Fibroblast of villous mesenchyme (primary cell): ENCODE measurements around a stretch of chr2.

GRCh38 chr2:63840001-63840752 lies 1.5 kb upstream of the UGP2 start:
- CAGE, long polyA plus RNA: no peak

DNA sequence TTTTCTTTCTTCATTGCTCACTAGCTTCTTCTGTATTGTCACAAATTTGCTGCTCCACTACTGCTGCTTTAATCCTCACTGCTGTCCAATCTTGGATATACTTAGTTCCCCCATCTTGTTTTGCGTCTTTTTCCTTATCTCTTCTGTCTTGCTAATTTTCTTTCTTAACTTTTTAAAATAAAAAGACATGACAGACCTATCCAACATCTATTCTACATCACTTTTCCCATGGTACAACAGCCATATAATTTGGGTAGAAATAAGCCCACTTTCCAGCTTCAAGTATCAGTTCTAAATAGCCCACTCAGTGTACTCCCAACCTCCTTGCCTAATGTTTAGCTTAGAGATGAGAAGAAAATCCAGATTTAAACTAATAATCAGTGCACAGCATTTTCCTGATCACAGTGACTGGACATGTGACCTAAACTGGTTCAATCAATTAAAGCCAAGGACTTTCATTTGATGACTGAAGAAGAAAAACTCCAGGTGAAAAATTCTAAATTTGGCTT lies 83.8 kb downstream of the VPS54 start:
- CAGE, long polyA plus RNA: no peak

DNA sequence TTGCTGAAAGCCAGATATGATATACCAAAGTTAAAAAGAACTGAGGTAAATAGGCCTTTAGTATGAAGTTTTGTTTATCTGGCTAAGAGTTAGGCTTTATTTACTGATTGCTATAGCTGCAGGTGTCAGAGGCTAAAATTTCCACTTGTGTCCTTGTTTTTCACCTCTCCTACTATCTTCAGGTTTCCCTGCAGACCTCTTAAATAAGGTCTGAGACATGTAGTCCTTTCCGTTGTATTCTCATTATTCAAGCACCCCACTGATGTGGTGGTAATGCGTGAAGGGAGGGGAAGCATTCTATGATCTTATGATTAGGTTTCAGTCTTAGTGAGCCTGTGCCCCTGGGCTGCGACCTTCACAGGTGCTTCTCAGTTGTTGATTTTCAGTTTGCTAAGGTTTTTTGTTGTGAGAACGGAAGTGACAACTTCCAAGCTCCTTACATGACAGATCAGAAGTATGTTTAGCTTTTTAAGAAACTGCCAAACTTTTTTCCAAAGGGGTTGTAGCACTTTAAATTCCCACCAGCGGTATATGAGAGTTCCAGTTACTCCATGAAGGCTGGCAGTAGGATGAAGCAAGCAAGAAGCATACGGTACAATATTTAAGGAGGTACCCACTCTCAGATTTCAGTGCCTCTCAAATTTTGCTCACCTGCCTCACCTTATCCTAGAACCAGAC lies 41.3 kb downstream of the VPS54 start:
- CAGE, long polyA plus RNA: no peak

- CAGE, long polyA plus RNA: no peak
Measured at GRCh38 chr2:64018102-64018513, 1.1 kb downstream of the VPS54 start.

- CAGE, long polyA plus RNA: no peak
Measured at GRCh38 chr2:64036421-64036796, 17.2 kb upstream of the VPS54 start.

GRCh38 chr2:64119237-64119963 lies 24.8 kb downstream of the PELI1 start:
- CAGE, long polyA plus RNA: no peak

DNA sequence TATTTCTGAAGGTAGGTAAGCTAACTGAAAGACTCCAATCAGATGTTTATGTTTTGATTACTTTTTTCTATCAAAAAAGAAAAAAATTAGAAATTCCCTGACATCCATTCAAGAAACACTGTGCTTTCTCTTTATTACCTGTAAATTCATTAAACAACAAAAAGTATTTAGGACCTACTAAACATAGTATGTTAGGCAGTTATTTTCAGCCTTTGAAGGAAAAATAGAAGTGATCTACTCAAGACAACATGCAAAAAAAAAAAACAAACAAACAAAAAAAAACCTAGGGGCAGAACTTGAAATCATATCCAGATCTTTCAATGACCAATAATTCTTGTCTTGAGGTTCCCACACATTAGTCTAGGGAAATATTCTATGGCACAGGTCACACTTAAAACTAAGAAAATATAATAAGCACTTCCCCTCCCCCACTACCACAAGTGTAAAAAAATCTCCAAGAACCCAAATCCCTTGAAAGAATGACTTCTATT lies 3.6 kb downstream of the PELI1 start:
- CAGE, long polyA plus RNA: no peak

DNA sequence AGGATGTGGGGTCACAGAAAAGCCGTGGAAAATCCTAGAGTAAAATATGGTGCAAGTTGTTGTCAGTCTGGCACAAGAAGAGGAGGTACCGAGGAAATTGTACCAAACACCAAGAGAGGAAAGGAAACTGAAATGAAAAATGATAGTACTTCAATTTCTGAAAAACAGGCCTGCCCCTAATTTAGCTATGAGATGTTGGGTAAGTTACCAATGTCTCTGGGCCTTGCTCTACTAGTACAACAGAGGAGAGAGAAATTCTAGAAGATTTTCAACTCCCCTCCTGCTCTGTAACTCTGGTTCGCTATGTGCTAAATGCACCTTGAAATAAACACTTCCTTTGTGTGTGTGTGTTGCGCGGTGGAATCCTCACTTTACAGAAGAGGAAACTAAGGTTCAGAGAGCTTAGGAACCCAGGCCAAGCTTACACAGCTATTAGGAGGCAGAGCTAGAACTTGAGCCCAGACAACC lies 78.9 kb upstream of the PELI1 start:
- CAGE, long polyA plus RNA: no peak

GRCh38 chr2:64267612-64268202 lies 123.5 kb upstream of the PELI1 start:
- CAGE, long polyA plus RNA: no peak

- CAGE, long polyA plus RNA: no peak
Measured at GRCh38 chr2:64331978-64332550, 121.9 kb upstream of the LGALSL start.

DNA sequence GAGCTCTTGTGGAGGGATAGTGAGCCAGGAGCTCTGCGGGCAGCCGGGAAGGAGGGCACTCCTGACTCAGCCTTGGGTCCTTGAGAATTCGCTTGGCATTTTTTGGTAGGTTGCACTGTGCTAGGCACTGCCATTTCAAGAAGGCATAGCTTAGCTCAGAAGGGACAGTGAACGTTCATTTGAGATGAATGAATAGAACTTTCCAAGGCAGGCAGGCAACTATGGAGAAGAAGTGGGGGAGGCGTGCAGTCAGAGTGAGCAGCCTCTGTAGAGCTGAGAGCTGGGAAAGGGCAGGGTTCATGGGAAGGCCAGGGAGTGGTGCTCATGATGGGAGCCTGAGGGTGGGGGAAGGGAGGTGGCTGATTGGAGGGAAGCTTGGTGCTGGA lies 47.7 kb upstream of the LGALSL start:
- CAGE, long polyA plus RNA: no peak

GRCh38 chr2:64456167-64456735 lies 2.3 kb downstream of the LGALSL start:
- CAGE, long polyA plus RNA: no peak

DNA sequence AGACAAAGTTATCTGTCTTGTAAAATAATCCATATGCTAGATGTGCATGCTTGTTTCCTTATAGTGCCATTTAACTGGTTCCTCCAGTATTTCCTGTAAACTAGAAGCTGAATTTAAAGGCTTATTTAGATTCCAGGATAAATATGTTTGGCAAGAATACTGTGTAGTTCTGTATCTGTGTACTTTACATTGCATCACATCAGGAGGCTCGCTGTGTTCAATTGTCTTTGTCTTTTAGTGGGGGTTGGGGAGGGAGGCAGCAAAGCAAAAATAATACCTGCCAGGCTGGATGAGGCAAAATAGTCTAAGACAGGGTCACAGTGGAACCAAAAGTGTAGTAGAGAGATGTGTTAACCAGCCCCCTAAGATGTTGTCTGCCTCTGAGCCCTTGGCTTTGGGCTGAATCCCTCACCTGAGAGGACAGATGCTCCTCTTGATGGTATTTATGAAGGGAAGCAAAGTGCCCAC lies 7.5 kb upstream of the AFTPH start:
- CAGE, long polyA plus RNA: no peak

- CAGE, long polyA plus RNA: no peak
Measured at GRCh38 chr2:64626941-64627183, 26.9 kb downstream of the SERTAD2 start.

DNA sequence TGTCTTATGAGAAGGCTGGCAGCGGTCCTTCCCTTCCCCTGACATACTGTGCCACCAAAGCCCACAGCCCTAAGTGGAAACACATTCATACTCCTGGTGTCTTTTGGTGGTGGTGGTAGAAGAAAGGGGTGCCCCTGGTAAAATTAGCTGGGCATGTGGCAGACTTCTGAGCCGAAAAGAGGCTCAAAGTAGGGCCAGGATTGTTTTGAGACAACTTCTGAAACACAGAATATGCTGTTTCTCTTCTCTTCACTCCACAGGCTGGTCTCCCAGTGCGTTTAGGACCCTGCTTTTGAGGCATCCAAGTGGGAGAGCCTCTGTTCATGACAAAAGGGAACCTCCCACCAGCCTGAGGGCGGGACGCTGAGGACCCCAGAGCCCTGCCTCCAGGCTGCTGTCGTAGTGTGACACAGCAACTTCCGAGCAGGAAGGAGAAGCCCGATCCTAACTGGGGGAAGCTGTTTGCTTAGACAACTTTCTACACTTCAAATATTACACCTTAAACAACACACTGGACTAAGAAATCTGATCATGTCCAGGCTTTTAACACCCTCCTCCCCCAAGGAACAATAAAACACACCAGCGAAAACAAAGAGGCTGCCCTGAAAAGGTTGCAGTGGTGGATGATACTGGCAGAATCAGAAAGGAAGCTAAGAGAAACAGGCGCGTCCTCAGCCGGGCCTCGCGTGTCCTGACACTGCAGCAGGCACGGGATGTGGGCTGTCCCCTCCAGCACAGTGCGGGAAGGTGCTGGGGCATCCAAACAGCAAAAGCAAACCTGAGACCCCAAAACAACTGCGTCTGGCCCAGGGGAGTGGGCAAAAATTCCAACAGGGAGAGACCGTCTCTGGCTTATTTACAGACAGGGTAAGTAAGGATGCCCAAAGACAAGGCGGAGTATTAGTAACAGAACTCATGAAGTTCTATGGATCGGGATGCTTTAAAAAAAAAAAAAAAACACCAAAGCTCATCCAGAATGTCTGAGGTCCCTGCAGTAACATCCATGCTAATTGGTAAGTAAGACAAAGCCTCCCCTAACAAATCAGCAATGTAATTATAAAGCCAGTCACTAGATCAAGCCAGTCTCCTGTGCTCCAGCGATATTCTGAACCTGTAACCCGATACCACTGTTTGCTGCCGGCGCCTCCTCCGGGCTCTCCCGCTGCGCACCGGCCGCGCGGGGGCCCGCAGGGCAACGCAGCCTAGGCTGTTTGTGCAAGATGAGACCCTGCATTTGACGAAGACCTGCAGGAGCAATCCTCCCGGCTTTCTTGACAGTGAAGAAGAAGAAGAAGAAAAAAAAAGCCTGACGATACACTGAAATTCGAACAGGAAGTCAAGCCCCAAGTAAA lies 9.1 kb downstream of the SERTAD2 start:
- CAGE, long polyA plus RNA: no peak

- CAGE, long polyA plus RNA: no peak
Measured at GRCh38 chr2:64731594-64732143, 78.0 kb upstream of the SERTAD2 start.

GRCh38 chr2:64769783-64770113 lies 116.0 kb upstream of the SERTAD2 start:
- CAGE, long polyA plus RNA: no peak

DNA sequence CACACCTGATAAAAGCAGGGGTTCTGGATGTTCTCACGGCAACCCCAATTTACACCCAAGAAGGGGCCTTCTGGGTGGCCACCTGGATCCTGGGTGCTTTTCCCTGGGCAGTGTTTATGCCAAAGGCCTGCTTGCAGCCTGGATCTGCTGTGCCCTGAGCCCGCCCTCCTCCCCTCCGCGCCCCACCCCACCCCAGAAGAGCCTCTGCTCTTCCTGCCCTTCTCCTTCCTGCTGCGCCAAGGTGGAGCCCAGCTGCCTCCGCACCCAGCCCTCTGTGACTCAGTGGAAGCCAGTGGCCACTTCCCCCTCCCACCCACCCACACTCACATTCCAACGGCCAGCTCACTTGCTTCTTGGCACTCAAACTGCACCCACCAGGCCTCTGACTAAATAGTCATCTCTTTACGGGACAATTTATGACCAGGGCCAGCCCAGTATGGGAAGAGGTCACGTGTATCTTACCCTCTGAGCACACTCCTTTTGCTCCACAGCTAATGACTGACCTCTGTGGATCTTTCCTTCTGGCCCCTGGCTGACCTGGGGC lies 150.4 kb upstream of the SLC1A4 start:
- CAGE, long polyA plus RNA: no peak

- CAGE, long polyA plus RNA: no peak
Measured at GRCh38 chr2:64859185-64859573, 130.0 kb upstream of the SLC1A4 start.

GRCh38 chr2:64862602-64863049 lies 126.6 kb upstream of the SLC1A4 start:
- CAGE, long polyA plus RNA: no peak